Cardiac ventricle fibroblast (primary cell): ENCODE data around the genes NUDT16L1 and NAGPA.

GRCh38 chr16:4625552-4626091, 996 bp downstream of the MGRN1 start:
- RAMPAGE, long total RNA: no peak

DNA sequence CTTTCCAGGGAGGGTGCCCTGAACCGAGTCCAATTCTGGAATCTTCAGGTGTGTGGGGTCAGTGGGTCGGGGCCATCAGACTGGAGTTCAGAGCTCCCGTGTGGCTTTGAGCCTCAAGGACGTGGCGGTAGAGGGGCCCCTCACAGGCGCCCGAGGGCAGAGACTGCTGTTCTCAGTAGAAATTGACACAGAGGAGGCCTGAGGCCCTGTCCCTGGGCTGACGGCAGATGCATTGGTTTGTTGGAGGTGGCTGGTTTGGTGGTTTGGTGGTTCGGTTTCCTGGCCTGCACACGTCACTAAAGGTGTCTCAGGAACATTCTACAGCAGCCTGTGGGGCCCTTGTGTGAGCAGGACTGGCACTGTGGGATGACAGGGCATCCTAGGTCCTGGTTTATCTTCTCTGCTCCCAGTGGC, 16.9 kb upstream of the NUDT16L1 start:
- RAMPAGE, long total RNA: no peak

DNA sequence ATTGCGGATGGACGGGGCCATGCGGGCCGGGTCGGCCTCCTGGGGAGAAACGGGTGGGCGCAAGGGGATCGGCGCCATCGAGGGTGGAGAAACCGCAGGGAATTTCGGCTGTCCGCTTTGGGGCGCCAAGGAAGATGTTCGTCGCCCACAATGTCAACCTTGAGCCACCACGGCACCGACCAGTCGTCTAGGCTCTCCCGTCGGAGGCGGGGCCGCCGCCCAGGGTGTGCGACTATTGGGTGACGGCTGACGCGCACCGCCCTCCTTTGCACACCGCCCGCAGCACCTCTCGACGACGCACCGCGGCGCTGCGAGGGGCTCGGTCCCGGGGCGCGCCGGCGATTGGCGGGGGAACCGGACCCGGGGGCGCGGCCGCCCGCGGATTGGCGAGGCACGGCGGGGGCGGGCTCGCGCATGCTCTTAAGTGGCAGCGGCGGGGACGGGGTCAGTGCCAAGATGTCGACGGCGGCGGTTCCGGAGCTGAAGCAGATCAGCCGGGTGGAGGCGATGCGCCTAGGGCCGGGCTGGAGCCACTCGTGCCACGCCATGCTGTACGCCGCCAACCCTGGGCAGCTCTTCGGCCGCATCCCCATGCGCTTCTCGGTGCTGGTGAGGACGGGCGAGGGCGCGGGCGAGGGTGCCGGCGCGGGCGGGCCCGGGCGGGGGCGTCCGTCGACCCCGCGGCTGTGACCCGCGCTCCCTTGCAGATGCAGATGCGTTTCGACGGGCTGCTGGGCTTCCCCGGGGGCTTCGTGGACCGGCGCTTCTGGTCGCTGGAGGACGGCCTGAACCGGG, at the start of gene NUDT16L1:
TSS of gene NUDT16L1 (plus strand) at position 292 of the 795 bp plus-strand sequence.
- RAMPAGE, long total RNA: no peak

- RAMPAGE, long total RNA: no peak
Measured at GRCh38 chr16:4858253-4859393, 11.3 kb downstream of the UBN1 start.

DNA sequence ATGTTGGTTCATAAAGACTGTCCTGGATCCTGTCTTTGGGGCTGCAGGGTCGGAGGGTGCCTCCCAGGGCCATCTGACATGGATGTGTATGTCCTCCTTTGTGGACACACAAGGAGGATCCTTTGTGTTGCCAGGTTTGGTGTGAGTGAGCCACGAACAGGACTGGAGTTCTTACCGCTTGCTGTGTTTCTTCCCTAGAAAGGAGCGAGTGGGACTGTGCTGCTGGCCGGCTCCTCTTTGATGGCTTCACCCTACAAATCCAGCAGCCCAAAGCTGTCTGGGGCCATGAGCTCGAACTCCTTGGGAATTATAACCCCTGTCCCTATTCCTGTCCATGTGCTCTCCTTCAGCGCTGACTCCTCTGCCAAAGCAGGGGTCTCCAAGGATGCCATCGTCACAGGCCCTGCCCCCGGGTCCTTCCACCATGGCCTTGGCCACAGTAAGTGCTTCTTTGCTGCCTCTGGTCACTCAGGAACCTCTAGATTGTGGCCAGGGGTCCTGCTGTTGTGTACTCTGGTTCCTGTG, 29.5 kb downstream of the UBN1 start:
- RAMPAGE, long total RNA: no peak

GRCh38 chr16:4886878-4887359, 39.6 kb downstream of the UBN1 start:
- RAMPAGE, long total RNA: no peak

- RAMPAGE, long total RNA: no peak
Measured at GRCh38 chr16:4935028-4935983, 1.6 kb downstream of the PPL start.

DNA sequence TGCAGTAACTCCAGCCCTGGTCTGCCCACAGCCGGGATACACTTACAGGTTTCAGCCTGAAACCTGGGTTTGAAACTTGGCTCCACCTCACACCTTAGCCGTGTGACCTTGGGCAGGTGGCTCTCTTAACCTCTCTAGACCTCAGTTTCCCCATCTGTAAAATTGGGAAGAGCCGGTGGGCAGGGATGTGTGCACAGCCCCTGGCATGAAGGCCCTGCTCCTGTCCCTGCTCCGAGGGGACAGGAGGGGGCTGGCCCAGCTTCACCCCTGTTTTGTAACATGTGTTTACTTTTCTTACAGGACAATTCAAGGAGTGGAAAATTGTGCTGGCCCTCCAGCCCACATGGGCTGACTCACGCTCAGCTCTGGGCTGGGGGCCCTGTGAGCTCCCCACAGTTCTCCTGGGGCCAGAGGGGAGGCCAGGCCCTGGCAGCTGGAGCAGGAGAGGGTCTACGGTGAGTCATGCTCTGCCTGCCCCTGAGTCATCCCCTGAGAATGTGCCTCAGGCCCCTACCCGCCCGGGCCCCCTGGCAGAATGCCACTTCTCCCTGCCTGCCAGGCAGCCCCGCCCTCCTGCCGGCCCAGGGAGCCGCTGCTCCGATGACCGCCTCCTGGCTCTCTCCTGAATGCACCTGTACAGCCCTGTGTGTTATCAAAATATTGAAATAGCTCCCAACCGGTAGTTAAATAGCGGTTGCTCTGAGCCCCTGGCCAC, 7.7 kb upstream of the PPL start:
- RAMPAGE, long total RNA: no peak

GRCh38 chr16:4987295-4988194, 29.4 kb downstream of the SEC14L5 start:
- RAMPAGE, long total RNA: no peak

GRCh38 chr16:5032570-5033751, 774 bp downstream of the NAGPA start:
- RAMPAGE, long total RNA: no peak

DNA sequence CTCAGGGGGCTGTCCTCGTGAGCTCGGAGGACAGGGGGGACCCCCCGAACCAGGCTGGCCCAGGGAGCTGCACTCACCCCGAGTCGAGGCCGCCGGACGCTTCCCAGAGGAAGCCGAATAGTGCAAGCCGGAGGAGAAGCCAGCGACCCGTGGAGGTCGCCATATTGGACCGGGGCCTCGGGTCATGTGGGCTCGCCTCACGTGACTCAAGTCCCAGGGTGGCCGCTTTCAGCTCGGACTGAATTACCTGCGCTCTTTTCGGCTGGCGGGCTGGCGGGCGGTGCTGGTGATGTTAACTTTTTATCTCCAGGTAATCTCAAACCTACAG, at the start of gene NAGPA:
TSS of gene NAGPA (minus strand) at position 184 of the 328 bp plus-strand sequence.
- RAMPAGE, long total RNA: no peak

DNA sequence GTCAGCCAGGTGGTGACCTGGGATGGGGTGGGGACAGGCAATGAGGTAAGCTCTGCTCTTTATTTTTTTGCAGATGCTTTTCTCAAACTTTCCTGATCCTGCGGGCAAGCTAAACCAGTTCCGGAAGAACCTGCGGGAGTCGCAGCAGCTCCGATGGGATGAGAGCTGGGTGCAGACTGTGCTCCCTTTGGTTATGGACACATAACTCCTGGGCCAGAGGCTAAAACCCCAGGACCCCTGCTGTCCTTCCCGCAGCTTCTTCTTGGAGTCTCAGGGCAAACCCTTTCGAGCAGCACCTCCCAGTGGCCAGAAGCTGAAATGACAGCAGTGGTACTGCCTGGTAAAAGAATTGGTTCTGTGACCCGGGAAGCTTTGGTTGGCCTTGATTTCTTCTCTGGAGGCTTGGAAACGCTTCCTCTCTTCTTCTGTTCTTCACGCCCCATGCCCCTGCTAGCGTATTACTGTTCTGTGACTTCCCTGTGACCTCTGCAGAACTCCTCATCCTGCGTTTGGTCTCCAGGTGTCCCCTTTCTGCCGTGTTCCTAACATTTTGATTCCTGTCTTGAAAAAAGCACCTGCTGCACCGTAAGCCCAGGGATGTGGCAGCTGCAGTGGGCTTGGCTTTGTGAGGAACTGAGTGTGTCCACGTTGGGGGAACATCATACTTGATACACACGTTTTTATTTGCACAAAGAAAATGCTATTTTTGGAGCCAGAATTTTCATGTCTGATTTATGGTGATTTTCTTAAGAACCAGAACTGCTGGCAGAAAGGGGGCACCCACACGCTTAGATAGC, 12.7 kb downstream of the EEF2KMT start:
- RAMPAGE, long total RNA: no peak

DNA sequence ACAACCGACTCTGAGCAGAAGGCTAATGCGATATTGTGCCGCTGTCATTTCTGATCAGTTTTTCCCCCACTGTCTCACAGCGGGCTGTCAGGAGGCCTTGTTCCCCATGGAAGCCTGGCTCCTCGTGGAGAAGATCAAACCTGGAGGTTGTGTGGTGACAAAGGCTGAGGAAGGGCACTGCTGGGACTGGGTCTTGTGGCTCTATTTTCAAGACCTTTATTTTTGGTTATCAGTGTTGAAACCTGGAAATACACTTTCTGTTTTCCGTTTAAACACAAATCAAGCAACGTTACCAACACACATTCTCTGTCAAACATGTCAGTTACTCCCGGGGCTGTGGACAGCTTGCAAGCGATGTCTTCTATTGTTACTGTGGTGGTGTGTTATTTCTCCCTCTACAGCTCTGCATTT, 1245.4 kb downstream of the TMEM114 start:
- RAMPAGE, long total RNA: no peak

DNA sequence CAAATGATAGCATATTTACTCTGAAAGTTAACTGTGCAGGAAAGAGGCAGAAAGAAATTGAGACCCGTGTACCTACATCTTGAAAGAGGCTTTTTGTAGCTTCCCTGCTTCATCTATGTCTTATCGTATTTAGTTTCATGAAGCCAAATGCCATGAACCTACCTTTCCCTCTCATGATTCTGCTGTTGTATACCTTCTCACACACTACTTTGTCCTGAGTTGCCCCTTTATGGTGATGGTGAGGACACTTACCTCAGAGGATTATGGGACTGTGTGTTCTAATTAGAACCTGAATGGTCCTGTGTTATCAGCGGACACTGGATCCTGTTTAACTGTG, 914.8 kb downstream of the TMEM114 start:
- RAMPAGE, long total RNA: no peak

DNA sequence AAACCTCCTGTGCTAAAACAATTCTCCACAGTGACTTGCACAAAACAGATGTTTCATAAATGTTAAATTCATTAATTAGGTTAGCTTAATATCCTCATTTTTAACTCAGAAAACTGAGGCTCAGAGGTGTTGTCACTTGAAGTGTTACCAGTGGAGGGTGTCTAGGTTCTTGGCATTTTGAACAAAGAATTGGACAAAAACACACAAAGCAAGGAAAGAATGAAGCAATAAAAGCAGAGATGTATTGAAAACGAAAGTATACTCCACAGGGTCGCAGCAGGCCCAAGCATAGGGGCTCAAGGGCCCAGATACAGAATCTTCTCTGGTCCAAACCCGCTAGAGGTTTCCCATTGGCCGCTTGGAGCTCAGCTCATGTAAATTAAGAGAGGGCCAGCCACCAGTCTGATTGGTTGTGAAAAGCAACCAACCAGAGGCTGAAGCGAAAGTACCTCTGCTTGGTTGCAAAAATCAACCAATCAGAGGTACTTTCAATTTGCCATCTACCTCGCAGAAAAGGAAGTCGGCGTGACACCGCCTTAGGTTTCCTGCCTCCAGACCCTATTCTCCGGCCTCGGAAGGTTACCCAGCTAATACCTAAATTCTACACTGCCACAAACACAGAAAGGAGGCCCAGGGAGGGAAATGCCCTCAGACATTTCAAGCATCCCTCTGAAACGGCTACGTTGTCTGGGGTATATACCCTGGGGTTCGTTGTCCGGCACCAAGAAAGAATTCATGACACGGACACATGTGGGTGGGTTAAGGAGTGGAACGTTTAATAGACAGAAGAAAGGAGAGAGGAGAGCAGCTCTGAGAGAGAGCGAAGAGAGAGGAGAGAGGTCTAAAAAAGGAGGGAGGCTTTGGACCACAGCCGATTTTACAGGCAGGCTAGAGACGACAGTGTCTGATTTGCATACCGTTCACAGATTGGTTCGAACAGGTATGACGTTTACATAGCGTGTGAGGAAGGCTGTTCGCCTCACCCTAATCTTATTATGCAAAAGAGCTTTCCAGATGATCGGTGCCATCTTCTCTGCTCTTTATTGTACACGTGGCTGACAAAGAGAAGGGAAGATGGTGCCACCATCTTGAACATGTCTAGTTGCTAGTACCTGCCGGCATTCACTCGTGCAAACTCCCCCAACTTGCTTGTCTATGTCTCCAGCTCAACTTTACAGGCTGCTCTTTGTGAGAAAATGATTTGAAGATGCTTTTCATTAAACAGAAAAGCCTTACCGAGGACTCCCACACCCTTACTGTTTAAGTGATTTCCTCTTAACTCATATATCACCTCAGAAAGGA, 481.2 kb downstream of the TMEM114 start:
- RAMPAGE, long total RNA: no peak

DNA sequence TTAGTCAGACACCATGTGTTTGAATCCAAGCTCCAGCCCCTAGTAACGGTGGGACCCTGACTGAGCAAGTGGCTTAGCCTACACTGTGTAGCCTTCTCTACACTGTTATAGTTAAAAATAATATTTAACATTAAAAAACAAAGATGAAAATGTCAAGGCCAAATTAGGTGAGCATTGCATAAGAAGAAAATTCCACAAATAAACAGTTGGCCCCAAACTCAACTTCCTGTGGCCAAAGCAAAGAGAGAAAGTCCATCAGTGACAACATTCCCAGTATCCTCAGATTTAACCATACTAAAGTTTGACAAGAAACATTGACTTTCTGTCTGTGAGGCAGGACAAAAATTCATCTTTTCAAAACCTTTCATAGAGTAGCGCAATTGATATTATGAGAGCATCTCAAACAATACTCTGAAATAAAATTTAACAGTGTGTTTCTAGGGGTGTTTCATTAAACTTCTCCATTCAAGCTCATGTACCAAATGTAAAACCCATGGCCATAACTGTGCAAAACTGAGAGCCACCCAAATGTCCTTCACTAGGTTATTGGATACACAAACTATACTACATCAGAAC, 38.9 kb downstream of the TMEM114 start:
- RAMPAGE, long total RNA: no peak

GRCh38 chr16:8668505-8669165, 5.8 kb upstream of the ABAT start:
- RAMPAGE, long total RNA: no peak

DNA sequence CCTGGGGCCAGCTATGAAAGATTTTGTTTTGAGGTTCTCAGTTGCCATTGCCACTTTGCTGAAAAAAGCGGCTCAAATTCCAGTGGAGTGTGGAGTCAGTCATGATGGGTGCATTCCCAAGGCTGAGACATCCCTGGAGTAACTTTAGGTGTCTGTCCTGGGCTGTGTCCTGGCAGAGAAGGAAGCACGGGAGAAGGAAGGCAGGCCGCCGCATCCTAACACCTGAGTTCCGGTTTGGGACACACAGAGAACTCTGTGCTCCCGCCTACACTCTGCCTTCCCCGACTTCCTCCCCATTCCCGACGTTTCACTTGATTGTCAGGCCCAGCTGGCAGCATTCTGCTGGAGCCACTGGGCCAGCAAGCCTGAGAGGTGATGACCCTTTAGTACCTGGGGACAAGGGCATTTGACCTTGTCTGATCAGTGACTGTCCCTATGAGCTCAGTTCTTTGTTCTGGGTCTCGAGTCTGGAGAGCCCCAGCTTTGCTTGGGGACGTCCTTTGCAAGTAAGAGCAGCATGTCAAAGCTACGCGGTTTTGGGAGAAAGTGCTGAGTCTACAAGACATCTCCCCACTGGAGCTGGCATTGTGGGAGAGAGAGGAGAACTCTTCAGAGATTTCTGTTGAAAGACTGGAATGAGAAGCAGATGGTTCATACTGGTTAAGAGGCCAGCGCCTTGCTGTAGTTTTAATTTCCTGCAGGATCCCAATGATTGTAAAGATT, 20.4 kb downstream of the ABAT start:
- RAMPAGE, long total RNA: no peak

GRCh38 chr16:8740635-8741391, 56.6 kb downstream of the TMEM186 start:
- RAMPAGE, long total RNA: no peak

GRCh38 chr16:8816555-8817401, 19.1 kb downstream of the PMM2 start:
- RAMPAGE, long total RNA: no peak